CD14-positive monocyte (primary cell): ENCODE measurements around a stretch of chr17.

DNA sequence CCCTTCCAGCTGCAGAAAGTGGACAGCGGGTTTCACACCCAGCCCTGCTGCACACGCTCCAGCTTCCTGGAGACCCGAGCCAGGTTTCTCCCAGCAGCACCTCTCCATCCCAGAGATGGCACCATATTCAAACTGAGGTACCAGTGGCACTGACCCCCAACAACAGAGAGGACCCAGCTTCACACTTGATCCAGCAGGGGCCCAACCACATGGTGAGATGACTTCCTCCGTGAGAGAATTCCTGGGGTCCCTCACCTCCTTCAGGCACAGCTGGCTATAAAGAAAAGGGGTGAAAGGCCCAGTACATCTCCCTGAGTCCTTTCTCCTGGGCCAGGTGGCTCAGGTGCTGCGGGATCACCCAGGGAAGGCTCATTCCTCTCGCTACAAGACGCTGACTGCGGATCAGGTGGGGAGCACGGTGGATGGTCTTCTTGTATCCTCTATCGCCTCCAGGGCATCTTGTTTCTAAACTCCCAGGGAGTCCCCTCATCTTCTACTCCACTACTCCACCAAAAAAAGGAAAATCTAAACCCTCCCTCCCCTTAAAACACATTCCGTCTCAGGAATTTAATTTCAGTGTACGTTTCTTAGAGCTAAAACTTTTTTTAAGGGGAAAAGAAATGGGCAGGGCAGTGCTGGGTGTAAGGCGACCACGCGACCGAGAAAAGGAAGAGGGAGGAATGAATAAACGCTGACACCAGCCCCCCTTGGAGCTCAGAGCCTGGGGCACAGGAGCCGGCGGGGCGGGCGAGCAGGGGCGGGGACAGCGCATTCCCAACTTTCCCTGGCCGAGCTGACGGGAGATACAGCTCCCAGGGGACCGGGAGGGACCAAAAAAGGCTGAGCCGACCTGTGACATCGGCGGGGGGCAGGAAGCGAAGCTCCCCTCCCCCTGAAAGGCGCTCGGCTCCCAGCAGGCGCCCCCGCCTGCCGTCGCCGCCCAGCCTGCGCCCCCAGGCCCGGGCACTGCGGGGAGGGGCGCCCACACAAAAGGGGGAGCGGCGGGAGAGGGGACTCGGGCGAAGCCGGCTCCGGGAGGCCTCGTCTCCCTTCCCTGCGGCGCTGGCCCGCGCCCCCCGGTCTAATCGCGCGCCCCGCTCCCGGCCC lies 1.0 kb downstream of the CUEDC1 start:
- CAGE, long polyA plus RNA, result no peak

DNA sequence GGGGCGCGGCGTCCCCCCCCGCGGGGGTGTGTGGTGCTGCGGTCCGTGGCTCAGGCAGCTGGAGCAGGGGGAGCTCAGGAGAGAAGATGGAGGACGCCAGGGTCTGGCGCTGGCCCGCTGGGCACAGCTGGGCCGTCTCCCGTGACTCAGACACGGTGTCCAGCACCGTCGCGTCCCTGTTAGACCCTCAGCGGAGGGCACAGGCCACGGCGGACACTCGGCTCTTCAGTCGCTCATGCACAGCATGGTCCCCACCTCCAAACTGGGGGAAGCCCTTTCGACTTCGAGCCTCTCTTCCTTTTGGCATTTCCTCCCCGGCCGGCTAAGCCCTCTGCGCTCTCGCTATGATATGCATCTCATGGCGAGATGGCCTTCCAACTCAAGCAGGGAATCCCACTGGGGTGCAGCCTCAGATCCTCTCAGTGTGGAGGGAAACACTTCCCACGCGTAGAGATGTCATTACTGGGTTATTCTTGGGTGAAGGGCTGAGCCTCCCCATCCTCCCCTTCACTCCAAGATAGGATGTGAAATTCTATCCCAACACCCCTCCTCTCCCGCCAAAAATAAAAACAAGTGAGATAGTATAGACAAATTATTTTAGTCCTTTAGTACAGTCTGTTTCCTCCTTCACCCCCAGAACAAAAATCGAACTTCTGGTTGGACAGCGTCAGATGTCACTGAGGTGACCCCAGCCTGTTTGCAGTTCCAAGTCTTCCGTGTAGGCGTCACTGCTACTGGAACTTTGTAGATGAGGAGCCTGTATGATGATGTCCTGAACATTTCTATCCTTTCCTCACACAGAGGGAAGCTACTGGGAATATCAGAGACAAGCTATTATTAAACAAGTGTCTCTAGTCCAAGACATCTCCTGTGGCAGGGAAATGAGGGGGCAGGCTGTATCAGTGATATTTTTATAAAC lies 664 bp upstream of the VEZF1 start:
- CAGE, long polyA plus RNA, result no peak

- CAGE, long polyA plus RNA, result no peak
Observed at GRCh38 chr17:57996660-57997632, 8.9 kb upstream of the VEZF1 start.

GRCh38 chr17:58089942-58090885 lies 7.0 kb downstream of the DYNLL2 start:
- CAGE, long polyA plus RNA, result no peak

- CAGE, long polyA plus RNA, result no peak
Observed at GRCh38 chr17:58309585-58310345, 18.8 kb downstream of the TSPOAP1 start.

DNA sequence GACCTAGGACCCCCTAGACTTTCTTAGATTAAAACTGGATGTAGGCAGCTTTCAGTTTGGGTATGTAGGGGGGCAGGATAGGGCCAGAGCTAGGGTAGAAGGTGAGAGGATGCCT lies 1.8 kb upstream of the TSPOAP1 start:
- CAGE, long polyA plus RNA, result no peak

DNA sequence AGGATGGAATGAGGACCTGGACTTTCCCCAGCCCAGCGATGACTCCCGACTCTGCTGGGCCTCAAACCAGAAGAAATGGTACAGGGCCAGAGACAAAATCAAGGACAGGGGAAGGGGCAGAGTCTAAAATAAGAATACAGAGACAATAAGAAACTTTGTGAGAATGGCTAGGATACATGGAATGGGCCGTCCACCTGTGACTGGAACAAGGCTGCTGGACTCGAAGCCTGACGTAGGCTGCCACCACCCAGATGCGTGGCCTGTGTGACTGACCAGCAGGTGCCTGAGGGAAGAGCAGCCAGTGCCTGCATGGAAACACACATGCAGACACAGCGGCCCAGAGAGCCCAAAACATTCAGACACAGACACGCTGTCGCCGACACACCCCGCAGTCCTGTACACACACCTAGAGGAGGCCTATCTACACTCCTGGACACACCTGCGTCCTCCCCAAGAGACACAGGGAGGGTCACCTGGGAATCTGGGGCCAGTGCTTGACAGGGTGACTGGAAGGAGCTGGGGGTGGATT lies 5.9 kb upstream of the TSPOAP1 start:
- CAGE, long polyA plus RNA, result no peak

DNA sequence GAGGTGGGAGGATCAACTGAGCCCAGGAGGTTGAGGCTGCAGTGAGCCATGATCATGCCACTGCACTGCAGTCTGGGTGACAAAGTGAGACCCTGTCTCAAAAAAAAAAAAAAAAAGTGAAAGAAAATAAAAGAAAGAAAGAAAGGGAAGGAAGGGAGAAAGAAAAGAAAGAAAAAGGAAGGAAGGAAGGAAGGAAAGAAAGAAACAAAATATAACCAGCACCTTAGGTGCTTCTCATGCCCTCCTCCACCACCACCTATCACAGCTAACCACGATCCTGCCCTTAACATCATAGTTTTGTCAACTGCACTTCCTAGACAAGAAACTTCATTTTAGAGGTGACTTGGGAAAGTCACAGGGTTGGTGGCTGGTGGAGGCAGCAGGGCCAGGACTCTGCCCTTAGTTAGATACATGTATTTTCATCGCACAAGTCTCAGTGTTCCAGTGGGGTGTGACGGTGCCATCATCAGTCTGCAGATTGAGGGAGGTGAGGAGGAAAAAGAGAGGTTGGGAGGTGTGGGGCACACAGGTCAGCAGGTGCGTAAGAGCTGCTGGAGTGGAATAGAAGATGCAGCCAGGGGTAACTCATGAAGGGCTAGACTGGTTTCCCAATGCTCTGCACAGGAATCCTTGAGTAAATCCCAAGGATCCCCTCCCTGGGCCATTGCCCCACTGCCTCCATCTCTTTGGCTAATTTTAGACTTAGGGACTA lies 10.0 kb downstream of the SUPT4H1 start:
- CAGE, long polyA plus RNA, result no peak

DNA sequence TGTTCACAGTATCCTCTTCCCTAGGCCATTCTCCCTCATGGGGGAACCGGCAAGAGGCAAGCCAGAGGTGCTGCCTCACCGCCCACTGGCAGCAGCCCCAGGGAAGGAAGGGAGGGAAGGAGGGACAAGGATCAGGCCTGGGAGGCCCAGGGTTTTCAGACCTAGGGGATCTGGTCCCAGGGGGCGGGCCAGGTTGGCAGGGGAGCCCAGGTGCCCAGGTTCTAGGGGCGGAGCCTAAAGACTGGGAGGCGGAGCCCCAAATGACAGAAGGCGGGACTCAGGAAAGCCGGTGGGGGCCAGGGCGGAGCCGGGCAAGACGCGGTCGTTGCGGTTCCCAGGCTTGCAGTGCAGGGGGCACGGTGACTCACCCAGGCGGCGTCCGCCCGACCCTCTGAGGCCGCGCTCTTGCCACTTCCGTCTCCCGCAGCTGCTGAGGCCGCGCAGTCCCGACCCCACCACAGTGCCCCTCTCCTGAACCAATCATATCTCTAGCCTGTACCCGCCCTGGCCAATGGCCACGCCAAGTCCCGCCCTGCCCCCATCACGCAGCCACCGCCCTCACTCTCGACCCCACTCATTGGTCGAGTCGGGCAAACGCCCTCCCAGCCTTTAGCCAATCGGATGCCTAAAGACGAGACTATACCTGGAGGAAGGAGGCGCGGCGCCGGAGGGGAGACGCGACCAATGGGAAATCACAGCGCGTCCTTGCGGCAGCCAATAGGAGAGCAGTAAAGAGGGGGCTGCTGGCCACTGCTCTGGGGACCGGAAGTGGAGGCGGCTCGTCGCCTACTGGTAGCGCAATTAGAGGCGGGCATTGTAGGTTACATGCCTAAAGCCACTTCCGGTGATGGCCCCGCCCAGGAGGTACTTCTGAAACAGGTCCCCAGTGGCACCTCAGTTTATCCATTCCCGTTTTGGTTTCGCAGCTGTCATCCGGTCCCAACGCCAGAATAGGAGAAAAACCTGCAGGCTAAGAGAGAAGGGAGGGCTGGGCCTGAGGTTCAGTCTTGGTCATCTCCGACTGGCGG lies 3.3 kb upstream of the MTMR4 start:
- CAGE, long polyA plus RNA, result no peak

- CAGE, long polyA plus RNA, result no peak
Observed at GRCh38 chr17:58631103-58632257, 60.4 kb downstream of the IGBP1C start.

DNA sequence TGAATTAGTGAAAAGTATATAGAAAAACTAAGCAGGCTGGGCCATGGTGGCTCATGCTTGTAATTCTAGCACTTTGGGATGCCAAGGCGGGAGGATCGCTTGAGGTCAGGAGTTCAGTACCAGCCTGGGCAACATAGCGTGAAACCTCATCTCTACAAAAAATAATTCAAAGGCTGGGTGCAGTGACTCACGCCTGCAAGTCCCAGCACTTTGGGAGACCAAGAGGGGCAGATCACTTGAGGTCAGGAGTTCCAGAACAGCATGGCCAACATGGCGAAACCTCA lies 15.4 kb upstream of the TRIM37 start:
- CAGE, long polyA plus RNA, result no peak

- CAGE, long polyA plus RNA, result no peak
Observed at GRCh38 chr17:59163408-59163797, 7.9 kb downstream of the PRR11 start.

DNA sequence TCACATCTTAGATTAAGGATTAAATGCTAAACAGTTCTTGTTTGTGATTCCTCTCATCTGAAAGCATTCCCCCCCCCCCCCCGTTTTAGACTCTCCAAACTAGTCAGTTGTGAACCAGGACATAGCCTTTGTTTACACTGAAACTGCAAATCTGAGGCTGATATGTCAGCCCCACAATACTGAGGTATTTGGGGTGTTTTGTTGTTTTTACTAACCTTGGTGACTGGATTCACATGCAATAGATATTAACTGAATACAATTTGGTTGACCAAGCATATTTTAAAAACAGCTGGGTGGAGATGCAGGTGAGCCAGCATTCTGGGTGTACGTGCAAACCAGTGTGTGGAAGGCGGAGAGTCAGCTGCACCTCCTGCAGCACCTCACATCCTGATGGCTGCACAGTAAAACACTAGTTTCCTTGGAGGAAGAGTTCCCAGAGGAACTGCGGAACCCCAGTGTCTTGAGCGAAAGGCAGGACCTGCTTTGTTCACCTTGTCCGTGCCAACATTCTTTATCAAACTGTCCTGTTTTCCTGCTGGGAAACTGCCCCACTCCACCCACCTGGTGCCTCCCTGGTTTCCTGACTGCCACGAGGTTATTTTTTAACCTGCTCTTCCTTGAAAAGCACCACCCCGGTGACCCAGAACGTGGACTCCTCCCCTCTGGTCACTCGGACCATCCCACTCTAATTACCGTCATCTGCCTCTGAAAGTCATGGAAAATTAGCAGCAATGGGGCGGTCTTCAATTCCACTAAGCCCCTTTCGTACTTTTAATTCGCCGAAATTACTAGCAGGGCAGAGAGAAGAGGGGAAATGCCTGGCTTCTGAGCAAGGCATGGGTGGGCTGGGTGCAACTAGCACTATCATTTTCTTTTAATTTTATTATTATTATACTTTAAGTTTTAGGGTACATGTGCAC lies 1.1 kb upstream of the YPEL2 start:
- CAGE, long polyA plus RNA, result no peak

DNA sequence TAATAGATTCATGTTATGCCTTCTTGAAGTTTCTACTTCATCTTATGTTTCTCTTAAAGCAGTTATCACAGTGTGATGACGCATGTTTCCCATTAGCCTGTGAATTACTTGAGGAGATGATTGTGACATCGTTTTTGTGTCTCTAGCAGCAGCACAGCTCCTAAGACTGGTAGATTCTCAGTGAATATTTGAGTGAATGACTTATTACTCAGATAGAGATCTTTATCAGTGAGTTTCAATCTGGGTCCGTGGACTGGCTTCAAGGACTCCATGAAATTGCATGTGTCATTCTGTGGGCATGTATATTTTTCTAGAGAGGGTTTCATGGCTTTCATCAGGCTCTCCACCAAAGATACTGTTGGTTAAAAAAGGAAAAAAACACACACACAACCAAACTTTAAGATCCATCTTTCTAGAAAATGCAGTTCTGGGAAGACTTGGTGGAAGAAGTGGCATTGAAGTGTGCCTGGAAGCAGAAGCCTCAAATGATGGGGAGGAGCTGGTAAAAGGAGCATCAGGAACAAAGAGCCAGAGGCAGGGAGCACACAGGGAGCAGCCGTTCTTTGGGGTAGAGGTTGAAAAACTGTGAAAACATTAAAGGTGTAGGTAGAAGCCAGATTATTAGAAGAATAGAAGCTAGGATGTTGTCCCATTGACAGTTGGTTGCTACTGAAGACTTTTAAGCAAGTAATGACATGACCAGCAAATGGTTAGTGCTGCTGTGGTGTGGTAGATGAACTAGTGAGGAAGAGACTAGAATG lies 30.1 kb downstream of the YPEL2 start:
- CAGE, long polyA plus RNA, result no peak

DNA sequence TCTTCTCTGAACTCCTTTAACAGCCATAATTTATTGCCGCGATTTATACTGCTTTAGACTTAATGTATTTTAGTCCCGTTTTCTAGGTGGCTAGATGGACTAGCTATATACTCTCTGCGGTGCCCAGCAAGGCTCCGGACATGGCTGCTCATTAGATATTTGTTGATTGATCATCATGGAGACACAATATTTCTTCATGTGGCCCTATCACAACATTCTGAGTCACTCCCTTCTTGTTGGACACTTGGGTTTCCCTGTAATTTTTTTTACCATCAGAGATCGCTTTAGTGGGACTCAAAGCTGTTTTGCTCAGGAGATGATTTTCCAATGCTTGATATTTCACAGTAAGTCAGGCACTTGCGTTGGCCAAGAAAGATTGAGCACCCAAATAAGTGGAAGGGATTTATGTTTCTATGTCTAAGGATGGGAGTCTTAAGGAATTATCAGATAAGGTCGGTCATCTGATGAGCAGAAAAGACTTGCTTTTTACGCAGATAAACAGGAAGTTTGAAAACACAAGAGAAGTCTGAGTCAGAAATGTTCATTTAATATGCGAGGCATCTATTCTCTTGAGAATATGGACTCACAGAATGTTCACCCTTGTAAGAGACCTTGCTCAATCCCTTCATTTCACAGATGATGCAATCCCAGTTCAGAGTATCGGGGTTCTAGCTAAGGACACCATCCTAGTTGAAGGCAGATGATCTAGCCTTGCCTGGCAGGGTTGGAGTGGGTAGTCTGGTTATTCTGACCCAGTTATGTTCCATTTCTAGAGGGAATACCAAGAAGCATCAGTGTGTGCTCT lies 42.2 kb downstream of the YPEL2 start:
- CAGE, long polyA plus RNA, result no peak

GRCh38 chr17:59374262-59375287 lies 43.1 kb downstream of the YPEL2 start:
- CAGE, long polyA plus RNA, result no peak

DNA sequence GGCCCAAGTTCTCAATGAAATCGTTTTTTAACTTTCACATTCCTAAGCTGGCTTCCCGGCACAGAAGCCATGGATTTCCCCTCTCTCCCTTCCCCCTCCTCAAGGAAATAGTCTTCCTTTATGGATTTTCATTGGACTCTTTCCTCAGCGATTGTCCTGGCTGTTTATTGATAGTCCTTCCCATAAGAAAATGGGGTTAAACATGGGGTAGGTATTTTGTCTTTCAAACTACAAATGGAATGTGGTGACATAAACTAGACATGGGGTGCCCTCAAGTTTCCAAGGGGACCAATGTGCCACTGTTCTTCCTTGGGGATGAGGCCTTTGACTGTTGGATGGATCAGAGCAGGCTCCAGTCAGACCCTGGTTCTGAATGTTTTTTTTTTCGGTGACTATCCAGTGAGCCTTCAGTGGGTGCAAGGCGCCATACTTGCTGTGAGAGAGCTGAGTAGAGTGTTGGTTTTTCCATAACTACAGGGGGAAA lies 67.7 kb downstream of the YPEL2 start:
- CAGE, long polyA plus RNA, result no peak

DNA sequence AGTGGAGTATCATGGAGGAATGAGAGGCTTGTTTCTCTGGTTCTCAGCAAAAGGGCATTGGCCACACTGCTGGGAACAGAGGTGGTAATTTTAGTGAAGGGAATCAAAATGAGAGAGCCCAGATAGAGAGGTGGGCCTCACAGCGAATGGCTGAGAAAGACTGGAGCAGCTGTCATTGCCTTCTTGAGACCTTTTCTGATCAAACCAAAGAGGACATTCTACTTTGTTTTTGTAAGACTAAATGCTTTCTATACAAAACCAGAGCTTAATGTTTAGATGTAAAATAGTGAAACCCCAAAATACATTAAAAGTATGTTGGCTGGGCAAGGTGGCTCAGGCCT lies 48.1 kb upstream of the DHX40 start:
- CAGE, long polyA plus RNA, result no peak

DNA sequence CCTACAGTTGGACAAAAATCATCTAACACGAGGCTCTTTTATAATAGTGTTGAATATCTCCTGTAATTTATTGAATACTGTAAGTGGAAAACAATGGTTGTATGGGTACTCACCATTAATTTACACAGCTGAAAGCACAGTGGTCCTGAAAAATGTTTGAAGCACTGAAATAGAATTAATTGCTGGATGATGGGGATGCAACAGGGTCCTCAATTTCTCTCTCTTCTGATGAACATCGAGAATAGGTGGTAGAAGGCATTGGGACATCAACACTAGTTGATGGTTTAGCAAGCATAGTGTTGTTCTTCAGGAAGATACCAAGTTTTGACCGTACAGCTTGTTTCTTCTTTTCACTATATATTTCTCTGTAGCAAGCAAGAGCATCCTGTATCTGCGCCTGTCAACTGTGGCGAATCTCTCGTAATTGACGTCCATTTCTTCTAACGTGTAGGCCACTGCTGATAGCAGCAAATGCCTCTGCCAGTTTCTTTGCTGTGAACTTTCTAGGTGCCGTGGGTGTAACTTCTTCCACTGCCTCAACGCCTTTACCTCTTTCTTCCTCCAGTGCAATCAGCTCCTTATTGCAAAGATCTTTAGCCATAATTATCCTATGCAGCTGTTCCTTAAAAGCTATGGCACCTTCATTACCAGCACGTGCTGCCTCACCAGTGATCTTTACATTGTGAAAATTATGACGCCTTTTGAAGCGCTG lies 8.3 kb downstream of the PTRH2 start:
- CAGE, long polyA plus RNA, result no peak

- CAGE, long polyA plus RNA, result no peak
Observed at GRCh38 chr17:59783547-59783823, 76.0 kb downstream of the VMP1 start.